Metastatic Liver Carcinoma in the Adrenal Gland (tissue), 2 donors: ENCODE measurements around the genes RGS14 and PROP1.

DNA sequence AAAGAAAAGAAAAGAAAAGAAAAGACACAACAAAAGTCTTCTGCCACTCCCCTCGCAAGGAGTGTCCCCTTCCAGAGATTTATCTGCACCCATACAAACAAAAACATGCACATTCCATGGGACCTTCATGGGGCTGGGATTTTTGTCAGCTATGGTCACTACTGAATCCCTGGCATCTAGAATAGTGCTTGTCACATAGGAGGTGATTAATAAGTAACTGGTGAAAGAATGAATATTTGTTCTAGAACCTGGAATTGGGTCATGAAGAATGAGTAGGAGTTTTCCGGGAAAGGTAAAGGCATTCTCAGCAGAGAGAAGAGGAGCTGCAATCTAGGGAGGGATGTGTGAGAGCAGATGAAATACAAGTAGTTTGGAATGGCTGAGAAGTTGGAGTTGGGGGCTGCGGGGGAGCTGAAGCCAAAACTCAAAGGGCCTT is 2.8 kb upstream of the LMAN2 start:
- PRO-cap, 2 experiments: peak in 2 of 2 experiments; most common plus-strand start position 301 of the sequence (in 2); most common minus-strand start position 163 of the sequence (in 1)

DNA sequence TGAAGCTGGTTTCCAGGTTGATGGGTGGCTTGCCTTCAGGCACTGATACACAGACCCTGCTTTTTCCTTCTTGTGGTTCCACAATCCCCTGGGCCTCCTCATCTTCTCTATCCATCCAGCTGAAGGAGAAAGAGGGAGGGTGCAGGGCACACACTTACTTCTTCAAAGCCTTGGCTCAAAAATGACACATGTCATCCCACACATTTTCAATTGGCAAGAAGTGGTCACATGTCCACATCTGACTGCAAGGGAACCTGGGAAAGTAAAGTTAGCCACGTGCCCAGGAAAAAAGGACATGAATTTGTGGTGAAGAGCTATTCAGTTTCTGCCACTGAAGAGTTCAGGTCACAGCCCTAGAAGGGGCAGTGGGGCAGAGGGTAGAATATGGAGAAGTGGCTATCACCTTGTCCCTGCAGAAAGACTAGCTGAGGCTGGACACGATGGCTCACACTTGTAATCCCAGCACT is 2.0 kb upstream of the RGS14 start:
- PRO-cap, 2 experiments: no peak in any of the 2 experiments

GRCh38 chr5:177357406-177358351 is at the start of gene RGS14:
TSS of gene RGS14 (plus strand) at chr5:177357924.
- PRO-cap, 2 experiments: peak in 2 of 2 experiments; most common plus-strand start chr5:177357658 (in 2); most common minus-strand start chr5:177357827 (in 1)

GRCh38 chr5:177366473-177367805 is 9.2 kb downstream of the RGS14 start:
- PRO-cap, 2 experiments: peak in 2 of 2 experiments; most common plus-strand start chr5:177367314 (in 1); most common minus-strand start chr5:177367133 (in 1)

- PRO-cap, 2 experiments: no peak in any of the 2 experiments
Observed at GRCh38 chr5:177427837-177428552, 1.5 kb downstream of the GRK6 start.

DNA sequence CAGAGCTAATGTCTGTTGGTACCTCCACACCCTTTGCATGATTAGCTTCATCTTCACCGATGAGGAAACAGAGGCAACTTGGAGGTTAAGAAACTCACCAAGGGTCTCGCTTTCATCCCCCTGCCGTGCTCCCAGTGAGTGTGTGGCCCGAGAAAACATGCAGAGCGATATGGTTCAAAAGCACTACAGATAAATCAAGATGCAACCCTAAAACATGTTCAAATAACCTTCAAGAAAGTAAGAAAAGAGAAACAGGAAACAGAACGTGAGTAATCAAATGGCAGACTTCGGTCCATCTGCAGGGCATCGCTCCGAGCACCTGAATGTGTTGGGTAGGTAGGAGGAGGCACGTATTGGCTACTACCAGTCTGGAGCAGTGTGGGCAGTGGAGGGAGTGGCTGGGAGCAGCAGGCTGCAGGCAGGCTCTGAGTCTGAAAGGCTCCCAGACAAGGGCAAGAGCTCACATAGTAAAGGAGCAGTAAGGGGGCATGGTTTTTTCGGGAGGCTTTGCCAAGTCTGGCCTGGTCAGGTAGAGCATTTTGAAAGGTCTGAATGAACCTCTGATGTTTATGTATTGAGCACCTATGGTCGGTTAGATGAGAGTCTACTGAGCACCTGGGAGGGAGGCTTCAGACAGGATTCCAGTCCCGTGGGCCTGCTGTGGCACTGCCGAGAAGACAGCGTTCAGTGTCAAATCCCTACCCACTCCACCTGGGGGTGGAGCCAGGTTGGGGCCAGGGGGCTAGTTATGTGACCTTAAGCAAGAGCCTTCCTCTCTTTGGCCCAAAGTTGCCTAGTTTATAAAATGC is 5.5 kb downstream of the PRR7 start:
- PRO-cap, 2 experiments: no peak in any of the 2 experiments

DNA sequence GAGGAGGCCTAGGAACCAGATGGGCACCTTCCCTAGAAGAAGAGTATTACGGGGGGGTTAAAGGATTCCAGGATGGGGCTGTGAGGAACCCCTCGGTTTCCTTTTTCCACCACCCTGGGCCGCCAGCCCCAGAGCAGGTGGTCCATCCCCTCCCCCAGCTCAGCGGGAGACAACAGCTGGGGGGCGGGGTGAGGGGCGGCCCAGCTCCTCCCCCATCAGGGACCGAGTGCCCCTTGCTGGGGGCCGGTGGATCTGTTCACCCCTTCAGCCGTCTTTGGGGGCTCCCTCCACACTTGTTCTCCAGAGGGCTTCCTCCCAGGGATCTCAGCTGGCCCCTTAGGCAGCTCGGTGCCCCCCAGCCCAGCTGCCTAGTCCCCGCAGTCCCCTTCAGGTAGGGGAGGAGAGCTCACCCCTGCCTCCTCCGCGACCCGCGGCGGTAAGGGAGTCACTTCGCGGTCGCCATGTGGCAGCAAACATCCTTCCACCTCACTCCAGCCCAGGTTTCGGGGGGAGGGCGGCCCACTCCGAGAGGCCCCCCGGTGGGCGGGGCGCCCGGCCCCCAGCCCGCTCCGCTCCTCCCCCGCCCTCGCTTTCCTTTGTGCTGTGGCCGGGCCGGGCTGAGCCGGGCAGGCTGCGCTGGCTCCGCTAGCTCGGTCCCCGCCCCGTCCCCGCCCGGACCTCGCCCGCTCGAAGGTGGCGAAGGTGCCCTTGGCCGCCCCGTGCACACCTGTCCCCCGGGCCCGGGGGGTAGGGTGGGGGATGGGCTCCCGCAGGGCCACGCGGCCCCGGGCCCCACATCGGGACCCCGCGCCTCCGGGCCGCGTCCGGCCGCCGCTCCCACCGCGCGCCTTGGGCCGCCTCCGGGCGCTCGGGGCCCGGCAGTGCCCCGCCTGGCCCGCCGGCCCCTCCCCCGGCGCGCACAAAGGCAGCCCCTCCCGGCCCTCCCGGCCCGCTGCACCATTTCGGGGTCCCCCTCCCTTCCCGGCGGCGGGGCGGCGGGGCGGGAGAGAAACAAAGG is 759 bp downstream of the DBN1 start:
- PRO-cap, 2 experiments: no peak in any of the 2 experiments

GRCh38 chr5:177477312-177478106 is 4.1 kb upstream of the DBN1 start:
- PRO-cap, 2 experiments: no peak in any of the 2 experiments

DNA sequence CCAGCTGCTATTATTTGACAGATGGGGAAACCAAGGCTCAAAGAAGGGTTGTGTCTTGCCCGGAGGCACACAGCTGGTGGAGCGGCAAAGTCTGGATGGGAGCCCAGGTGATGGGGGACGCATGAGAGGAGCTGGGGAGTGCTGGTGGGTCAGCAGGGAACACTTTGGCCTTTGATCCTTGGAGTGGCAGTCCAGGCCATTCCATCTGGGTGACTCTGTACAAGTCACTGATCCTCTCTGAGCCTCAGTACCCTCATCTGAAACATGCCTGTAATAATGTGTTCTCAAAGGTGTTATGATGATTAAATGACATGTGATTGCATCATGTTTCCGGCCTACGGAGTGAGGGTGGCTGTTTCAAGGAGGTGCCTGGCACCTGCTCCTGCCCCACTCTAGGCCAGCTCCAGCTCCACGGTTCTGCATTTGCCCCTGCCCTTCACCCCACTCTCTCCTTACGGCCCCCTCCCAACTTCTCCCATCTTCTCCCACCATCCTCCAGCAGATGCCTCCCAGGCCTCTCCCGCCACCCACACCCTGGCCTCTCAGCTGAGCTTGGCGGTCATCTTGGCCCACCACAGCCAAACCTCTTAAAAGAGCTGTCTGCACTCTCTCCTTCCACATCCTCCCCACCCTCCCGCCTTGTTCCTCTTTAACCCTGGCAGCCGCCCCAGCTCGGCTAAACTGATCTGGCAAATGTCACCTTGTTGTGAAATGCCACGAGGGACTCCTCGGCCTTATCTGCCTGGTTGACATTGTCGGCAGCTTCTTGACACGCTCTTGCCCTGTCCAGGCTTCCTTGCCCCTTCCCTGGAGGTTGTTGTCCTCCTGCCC is 5.6 kb upstream of the DBN1 start:
- PRO-cap, 2 experiments: no peak in any of the 2 experiments

DNA sequence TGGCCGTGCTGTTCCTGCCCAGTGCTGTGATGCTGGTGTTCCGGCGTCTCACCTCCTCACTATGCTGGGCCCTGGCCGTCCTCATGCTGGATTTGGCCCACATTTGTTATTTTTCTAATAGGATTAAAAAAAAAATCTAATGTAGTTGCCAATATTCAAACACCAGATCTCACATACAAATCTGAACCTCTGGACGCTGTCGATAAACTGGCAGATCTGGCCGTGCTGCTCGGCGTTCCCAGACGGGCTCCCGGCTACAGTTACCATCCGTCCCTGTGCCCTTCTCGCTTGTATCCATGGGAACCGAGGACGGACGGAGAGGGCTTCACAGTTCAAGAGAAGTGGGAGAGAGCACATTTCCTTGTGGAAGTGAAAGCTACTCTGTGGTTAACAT is 6.2 kb upstream of the DBN1 start:
- PRO-cap, 2 experiments: no peak in any of the 2 experiments

DNA sequence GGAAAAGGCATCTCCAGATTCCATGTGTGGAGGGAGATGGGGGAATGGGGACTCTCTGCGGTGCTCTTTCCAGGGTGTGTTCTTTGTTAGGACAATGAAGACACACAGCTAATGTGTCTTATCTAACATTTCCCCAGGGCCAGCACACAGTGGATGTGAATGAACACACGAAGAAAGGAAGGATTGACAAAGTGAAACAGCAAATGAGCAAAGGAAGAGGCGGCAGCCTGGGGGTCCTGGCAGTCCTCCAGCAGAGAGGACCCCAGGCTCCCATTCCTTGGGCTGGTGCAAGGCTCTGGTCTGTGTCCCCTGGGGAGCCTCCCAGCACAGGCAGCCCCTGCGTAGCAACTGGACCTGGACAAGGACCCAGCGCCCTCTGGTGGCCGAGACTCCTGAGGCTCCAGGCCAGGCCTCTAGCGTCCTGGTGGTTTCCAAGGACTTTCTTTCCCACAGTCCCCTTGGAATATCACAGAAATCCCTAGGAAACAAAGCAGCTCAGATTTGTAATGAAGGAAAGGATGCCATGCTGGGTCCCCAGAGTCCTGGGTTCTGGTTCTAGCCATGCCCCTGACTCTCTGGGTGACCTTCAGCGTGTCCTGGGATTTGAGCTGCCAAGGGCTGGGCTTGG is 3.5 kb upstream of the PDLIM7 start:
- PRO-cap, 2 experiments: no peak in any of the 2 experiments

DNA sequence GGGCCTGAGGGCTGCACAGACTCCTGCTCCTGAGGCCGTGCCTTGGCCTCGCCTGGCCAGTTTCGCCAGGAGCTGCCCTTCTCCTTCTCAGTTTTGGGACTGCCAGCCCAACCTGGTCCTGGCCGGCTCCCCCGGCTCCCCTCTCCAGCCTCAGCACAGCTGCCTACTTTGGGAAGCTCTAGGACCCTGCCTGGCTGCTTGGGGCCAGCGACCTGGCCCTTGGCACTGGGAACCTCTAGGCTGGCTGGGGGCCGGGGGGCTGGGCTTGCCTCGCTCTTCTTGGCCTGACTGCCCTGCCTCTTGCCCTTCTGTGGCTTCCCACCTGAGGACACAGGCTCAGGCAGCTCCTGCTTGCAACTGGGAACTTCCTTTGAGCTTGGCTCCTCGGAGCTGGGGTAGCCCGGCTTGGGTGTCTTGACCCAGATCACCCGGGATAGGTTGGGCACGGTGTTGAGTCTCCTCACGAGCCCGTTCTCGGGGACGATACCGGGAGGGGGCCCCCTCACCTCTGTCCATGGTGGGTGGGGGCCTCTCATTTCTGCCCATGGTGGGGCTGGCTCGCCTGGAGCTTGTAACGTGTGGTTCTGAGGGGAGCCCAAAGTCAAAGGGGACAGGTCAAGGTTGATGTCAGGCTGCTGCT is 7.6 kb upstream of the DDX41 start:
- PRO-cap, 2 experiments: no peak in any of the 2 experiments

DNA sequence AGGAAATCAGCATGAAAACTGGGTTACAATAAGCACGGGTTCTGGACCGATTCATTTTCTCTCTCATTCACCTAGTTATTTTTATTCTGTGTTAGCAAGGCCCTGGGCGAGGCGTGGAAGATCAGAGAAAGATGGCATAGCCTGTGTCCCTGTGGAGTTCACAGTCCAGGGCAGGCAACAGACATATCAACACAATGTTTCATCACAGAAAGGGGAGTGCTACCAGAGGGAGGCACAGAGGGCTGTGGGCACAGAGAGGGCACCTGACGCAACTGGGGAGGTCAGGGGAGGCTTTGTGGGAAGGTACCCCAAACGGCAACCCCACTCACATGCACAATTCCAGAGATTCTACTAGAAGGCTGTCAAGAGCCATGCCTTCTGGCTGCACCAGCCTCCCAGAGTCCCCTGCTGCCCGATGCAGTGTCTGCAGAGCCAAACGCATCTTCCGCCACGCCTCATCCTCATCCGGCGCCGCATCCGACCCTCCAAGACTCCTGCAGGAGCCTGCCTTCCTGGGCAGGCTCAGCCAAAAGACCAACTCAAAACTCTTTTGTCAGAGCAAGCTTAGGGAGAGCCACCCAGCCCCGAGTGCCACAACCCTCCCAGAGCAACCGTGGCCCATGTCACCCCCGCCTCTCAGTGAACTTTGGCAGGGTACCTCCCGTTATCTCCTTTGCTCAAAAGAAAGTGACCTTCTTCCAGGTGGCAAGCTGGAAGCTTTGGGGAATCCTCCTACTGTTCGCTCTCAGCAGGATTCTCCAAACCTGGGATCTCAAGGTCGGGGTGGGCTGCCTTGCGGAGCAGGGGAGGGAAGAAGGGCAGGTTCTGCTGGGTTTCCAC is 1.3 kb downstream of the FAM193B start:
- PRO-cap, 2 experiments: peak in 2 of 2 experiments; most common plus-strand start position 163 of the sequence (in 2)

DNA sequence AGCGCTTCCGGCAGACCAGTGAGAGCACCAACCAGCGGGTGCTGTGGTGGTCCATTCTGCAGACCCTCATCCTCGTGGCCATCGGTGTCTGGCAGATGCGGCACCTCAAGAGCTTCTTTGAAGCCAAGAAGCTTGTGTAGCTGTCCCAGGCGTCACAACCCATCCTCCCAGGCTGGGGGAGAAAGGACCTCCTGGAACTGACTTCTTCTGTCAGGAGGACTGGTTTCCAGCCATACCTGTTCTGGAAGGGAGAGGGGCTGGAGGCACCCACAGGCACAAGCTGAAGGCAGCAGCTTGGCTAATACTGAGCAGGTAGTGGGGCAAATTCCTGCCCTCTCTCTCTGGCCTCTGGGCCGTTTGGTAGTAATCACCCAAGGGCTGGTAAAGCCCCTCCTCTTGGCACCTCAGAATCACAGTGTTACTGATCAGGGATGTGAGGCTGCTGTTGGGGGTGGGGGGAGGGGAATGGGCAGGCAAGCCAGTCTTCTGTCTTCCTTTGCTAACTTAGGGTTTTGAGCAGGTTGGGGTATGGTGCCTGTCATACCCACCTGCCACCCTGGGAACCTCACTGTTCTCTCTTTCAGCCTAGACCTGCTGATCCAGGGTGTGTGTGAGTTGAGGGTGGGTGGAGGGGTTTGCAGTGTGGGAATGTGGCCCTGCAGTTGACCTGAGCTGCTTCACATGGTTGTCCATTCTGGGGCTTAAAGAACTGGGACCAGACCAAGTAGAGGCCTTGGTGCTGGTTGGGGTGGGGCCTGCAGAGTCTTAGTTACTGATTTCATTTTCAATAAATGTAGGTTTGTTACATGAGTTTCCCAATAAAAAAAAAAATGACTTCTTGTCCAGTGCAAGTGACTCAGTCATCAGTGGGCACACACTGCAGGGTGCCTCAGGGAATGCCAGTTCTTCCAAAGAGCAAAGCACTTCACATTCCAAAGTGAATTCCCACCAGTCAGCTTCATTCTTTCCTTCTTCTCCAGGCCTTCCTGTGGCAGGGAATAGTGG is 3.6 kb downstream of the TMED9 start:
- PRO-cap, 2 experiments: no peak in any of the 2 experiments

- PRO-cap, 2 experiments: no peak in any of the 2 experiments
Observed at GRCh38 chr5:177603711-177604826, 4.1 kb downstream of the B4GALT7 start.

- PRO-cap, 2 experiments: no peak in any of the 2 experiments
Observed at GRCh38 chr5:177641498-177642100, 41.7 kb downstream of the B4GALT7 start.

GRCh38 chr5:177670055-177670486 is 70.1 kb downstream of the B4GALT7 start:
- PRO-cap, 2 experiments: no peak in any of the 2 experiments

DNA sequence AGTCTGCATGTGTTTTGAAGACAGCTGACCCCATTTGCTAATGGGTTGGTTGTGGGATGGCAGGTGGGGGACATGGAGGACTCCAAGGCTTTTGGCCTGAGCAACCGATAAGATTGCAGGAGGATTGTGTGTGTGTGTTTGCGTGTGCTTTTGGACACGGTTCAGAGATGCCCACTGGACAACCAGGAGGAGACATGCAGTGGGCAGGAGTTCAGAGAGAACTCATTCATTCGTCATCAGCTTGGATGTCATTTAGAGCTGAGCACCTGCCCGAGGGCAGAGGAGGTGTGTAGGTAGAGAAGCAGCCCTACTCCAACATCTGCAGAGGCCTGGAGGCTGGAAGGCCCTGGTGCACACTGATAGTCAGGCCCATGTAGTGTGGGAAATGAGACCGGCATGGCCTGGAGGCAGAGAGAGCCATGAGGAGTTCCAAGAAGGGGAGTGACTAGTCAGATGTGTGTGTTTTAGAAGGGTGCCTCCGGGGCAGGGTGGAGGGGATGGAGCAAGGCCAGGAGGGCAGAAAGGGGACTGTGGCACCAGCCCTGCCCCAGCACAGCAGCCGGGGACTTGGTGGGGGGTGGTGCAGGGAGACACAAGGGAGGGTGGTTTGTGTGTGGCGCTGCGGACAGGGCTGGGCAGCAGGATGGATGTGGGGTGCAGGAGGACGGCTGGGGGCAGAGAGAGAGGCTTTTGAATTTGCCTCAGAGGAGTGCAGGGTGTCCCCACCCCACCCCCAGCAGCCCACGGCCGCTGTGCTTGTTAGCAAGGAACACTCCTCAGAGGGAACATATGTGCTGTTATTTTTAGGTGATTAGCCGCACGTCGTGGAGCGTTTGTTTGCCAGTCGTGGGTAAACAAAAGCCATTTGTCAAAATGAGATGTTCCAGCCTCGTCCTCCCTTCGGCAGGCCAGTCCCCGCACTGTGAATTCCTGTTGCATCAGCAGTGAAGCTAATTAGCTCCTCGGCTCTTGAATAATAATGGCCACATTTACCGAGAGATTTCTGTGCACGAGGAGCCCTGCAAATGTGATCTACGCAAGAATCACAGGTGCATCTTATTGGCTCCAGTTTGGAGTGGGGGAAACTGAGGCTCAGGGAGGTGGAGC is 65.7 kb downstream of the PROP1 start:
- PRO-cap, 2 experiments: no peak in any of the 2 experiments

- PRO-cap, 2 experiments: no peak in any of the 2 experiments
Observed at GRCh38 chr5:177996014-177996538, at the start of gene PROP1. TSS of gene PROP1 (minus strand) at chr5:177996242.

GRCh38 chr5:178077922-178078852 is 35.1 kb upstream of the N4BP3 start:
- PRO-cap, 2 experiments: no peak in any of the 2 experiments